Iris pigment epithelial cell (primary cell): ENCODE measurements around the genes GLMN, DIPK1A and CCDC18.

GRCh38 chr1:90607211-90607627, 109.9 kb downstream of the BARHL2 start:
- RRBS: no CpG with 5 or more reads among the region's 14 CpGs

DNA sequence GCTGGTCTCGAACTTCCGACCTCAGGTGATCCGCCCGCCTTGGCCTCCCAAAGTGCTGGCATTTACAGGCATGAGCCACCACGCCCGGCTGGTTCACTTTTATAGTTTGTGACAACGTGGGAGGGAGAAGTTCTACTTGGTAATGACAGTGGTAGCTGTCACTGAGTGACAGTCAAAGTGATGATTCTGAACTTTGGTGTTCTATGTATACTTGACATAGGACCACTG, 132.9 kb downstream of the ZNF644 start:
- RRBS: no CpG with 5 or more reads among the region's 7 CpGs

DNA sequence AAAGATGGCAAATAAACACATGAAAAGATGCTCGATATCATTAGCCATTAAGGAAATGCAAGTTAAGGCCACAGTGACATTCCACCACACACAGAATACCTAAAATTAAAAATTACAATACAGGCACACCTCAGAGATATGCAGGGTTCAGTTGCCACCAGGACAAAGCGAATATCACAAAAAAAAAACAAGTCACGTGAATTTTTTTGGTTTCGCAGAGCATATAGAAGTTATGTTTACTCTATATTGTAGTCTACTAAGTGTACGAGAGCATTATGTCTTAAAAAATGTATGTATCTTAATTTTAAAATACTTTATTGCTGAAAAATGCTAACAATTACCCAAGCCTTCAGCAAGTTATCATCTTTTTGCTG, 95.6 kb downstream of the CDC7 start:
- RRBS: no CpG with 5 or more reads among the region's 5 CpGs

DNA sequence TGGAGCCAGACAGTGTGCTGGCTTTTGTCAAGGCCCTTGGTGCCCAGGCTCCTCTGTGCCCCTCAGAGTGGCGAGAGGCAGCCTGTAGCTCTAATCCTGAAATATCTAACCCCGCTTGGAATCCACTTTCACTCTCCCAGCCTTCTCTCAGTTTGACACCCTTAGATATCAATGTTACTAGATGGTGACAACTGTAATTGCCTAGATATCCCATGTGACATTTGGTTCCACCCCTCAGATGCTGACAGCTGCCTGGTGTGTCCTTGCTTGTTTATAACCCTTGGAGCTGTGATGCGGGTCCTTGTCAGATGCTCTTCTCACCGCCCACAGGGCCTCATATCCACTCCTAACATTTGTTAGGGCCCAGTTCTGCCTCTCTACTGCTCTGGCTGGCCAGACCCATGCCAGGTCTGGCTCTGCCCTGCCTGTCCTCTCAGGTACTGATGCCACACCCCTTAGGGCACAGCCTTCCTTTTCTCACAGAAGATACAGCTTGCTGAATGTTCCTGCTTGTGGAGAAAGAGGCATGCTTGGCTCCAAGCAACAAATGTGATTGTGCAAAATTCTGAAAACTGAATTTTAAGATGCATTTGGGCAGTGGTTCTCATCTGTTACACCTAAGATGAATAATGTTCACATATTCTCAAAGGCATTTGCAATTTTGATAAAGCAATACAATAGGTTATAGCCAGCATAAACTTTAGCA, 178.2 kb downstream of the TGFBR3 start:
- RRBS: no CpG with 5 or more reads among the region's 4 CpGs

DNA sequence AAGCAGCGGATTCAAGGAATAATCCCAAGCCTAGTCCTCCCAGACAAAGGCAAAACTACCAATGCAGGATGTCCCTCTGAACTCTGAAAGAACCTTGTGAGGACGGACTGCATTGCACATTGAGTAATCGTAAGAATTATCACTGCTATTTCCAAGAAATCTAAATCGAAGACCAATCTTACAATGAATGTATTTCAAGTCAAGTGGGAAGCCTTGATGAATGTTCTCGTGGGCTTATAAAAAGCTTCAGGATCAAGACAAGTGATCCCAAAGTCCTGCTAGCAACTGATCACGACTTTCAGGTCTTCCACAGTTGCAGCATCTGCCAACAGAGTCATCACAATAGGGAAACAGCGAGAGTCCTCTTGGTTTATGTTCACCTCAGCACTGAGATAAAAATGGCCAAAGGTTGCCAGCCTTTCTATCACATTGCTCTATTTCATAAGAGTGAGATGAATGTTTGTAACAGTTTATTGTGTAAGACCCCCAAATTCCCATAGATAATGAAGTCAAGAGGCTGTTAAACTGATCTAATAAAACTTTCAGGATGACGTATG, 150.8 kb downstream of the TGFBR3 start:
- RRBS: no CpG with 5 or more reads among the region's 8 CpGs

DNA sequence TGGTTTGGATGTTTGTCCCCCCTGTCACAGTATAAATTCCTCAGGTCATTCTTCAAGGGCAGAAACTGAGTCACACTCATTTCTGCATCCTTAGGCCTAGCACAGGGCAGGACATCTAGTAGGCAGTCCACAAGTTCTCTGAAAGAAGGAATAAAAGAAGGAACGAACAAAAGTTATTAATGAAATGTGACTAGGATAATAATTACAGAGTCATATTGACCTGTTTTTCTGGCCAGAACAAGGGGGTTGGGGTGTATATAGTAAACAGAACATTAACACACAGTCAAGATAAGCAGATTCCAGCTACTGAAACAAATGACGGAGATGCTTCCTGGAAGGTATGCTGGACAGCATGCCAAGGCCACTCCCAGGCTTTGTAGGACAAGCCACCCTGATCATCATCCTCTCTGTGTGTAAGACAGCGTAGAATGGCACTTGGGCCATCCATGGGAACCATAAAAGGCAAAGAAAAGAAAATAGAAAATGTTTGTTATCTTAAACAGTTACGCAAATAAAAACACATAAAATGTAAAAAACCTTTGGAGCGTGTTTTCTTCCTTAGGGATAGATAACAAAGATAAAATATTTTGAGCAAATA, 120.7 kb downstream of the TGFBR3 start:
- RRBS: no CpG with 5 or more reads among the region's 5 CpGs

DNA sequence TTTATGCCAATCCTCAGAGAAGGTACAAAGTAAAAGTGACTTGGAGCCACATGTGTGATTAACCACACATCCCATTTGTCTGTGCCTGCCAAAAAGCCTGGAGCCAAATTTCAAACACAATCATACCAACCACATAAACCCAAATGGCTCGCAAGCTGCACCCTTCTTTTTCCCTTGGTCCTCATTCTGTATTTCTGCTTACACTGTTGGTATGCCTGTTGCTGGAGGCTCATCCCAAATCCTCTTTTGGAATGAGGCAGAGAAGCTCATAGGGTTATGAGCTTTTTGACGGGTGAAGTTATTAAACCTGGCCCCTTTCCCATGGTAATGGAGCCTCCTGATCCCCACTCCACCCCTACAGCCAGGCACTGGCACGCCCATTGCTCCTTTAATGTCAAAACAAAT, 93.9 kb downstream of the TGFBR3 start:
- RRBS: no CpG with 5 or more reads among the region's 3 CpGs

- RRBS: 4% methylated on average over 26 of the region's 80 CpGs
Measured at GRCh38 chr1:92298420-92299617, at the start of gene GLMN. GLMN (minus strand) TSS chr1:92298987.

DNA sequence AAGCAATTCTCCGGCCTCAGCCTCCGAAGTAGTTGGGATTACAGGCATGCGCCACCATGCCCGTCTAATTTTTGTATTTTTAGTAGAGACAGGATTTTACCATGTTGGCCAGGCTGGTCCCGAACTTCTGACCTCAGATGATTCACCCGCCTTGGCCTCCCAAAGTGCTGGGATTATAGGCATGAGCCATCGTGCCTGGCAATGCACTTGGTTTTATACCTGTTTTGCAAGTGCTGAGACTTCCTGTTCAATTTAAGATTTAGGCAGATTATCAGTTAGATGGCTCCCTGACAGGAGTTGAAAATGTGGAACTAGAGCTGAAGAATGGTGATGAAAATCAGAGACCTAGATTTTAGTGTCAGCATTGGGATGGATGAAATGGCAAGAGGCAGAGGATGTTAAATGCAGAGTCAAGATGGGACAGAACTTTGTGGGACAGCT, 60.6 kb downstream of the RPAP2 start:
- RRBS: no CpG with 5 or more reads among the region's 7 CpGs

- RRBS: no CpG with 5 or more reads among the region's 10 CpGs
Measured at GRCh38 chr1:92476167-92476783, 10.4 kb downstream of the GFI1 start.

DNA sequence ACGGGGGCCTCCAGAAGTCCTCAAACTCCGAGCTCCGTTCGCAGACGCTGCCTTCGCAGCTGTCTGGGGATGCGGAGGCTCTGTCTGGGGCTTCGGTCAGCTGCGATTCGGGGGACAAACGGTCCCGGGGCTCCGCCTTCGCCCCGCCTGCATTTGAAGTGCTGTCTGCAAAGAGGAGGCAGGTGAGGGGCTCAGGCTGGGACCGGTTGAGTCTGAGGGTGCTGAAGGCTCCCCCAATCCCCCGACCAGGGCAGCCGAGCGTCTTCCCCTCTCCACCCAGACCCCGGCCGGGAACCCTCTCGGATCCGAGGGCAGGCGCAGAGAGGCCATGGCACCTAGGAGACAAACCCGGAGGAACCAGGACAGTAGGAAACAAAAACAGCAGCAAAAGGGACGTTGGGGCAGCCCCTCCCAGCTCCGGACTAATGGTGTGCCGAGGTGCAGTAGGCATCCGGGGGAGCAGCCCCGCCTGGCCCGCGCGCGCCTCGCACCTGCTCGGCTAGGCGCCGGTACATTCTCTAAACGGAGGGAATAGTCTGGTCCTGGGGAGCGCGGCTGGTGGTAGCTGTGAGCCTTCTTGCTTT, 3.8 kb downstream of the GFI1 start:
- RRBS: 4% methylated on average over 26 of the region's 41 CpGs

DNA sequence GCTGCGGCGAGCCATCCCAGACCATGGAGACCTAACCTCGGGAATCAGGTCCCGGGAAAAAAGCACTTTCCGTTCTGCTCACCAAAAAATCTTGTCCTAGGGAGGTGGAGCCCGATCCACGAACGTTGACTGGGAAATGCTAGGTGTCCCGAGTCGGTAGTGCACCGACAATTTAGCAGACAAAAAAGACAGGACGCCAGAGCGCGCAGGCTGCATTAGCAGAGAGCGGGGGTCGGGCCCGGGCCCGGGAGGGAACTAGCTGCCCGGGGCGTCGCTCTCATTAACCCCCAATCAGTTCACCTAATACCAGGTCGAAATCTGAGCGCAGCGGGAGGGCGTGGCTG, 2.4 kb downstream of the GFI1 start:
- RRBS: 2% methylated on average over 7 of the region's 25 CpGs

DNA sequence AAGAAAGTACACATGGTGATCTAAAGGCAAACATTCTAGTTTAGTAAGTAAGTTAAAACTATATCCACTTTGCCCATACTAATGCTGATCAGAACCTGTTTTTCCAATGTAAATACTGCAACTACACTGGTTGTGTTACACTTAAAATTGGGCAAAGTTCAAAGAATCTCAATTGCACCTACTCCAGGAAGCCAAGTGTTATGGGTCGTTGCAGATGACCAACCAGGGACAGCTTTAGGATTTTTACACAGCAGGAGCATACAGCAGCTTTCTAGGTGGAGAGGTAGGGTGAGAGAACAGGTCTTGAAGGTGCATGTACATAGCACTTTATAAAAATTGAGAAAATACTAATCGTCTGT, 14.5 kb upstream of the RPL5 start:
- RRBS: no CpG with 5 or more reads among the region's 2 CpGs

DNA sequence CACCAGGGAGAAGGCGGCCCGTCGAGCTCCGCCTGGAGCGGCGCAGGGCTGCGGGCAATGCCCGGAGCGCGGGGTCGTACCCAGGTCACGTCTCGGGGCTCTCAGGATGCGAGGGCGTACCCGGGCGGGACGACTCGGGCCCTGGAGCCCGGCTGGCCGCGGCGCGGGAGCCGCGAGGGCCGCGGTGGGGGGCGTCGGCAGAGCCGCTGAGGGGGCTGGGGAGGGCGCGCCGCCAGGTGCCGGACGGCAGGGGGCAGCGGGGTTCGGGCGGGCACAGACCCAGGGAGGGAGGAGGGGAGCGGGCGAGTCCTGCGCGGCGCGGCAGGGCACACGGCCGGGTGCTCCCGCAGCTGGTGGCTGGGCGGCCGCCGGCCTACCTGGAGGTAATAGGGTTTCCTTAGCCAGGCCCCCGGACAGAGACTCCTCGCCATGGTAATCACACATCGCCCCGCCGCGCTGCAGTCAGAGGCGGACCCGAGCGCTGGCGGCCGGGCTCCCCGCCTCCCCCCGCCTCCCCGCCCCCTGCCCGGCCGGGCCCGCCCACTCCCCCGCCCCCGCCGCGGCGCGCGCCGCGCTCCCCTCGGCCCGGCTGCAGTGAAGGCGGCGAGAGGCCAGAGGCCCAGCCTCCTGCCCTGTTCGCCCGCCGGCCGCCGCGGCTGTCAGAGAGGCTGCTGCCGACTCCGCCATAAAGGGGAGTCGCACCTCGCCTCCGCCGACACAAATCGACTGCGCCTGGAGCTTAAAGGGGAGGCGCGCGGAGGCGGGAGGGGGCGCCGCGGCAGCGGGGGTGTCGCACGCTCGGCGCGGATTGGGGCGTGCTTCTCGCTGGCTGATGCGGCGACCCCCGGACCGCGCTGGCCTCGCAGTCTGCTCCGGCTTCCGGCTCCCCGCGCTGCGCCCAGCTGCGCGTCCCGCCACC, at the start of gene DIPK1A:
TSS of gene DIPK1A (minus strand) at position 464 of the 919 bp plus-strand sequence.
- RRBS: 2% methylated on average over 63 of the region's 124 CpGs

- RRBS: no CpG with 5 or more reads among the region's 5 CpGs
Measured at GRCh38 chr1:92995481-92995937, 34.2 kb upstream of the DIPK1A start.

GRCh38 chr1:93078435-93078952, 589 bp upstream of the MTF2 start:
- RRBS: no CpG with 5 or more reads among the region's 8 CpGs

GRCh38 chr1:93080231-93080462, 1.1 kb downstream of the MTF2 start:
- RRBS: no CpG with 5 or more reads among the region's 3 CpGs

- RRBS: 1% methylated on average over 49 of the region's 66 CpGs
Measured at GRCh38 chr1:93180590-93181573, at the start of gene CCDC18. CCDC18 (plus strand) TSS chr1:93180724.

DNA sequence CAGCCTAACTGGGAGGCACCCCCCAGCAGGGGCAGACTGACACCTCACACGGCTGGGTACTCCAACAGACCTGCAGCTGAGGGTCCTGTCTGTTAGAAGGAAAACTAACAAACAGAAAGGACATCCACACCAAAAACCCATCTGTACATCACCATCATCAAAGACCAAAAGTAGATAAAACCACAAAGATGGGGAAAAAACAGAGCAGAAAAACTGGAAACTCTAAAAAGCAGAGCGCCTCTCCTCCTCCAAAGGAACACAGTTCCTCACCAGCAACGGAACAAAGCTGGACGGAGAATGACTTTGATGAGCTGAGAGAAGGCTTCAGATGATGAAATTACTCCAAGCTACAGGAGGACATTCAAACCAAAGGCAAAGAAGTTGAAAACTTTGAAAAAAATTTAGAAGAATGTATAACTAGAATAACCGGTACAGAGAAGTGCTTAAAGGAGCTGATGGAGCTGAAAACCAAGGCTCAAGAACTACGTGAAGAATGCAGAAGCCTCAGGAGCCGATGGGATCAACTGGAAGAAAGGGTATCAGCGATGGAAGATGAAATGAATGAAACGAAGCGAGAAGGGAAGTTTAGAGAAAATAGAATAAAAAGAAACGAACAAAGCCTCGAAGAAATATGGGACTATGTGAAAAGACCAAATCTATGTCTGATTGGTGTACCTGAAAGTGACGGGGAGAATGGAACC, 62.5 kb downstream of the FNBP1L start:
- RRBS: no CpG with 5 or more reads among the region's 13 CpGs